H7 (cell line): Measurements from ENCODE around the gene TM2D3.

DNA sequence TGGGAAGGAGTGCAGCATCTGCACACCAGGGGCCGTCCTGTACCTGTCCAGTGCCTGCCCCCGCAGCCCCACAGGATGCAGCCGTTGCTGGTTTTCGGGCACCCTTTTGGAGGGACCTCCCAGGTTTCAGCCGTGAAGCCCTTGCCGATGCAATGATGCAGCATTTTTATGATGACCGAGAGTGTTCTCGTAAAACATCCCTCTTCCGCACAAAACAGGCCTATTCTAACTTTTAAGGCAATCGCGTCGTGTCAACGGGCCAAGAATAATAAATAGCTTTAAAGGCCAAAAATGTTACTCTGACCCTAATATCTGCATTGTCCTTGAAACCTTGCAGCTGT is 126.1 kb downstream of the LRRK1 start:
- RAMPAGE, long total RNA: no peak

DNA sequence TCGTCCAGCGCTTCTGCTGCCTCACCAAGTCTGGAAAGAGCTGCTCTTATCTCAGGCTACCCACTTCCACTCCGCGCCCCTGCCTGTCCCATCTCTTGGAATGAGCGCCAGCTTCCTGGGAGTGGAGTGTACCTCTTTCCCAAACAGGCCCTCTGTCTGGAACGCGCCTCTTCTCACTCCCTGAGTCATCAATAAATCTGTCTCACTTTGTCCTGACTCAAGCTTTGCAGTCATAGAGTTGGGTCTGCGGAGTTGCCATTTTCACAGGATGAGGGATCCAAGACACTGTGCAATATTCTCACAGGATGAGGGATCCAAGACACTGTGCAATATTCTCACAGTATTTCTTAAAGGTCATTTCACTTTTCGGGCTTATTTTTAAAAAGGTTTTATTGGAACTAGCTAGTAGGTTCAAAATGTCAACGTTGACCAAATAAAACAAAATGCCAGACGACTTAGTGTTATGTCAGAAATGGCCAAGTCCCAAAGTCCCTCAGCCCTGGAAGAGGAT is 81.2 kb downstream of the CHSY1 start:
- RAMPAGE, long total RNA: no peak

GRCh38 chr15:101184014-101184331 is 67.9 kb downstream of the CHSY1 start:
- RAMPAGE, long total RNA: no peak

DNA sequence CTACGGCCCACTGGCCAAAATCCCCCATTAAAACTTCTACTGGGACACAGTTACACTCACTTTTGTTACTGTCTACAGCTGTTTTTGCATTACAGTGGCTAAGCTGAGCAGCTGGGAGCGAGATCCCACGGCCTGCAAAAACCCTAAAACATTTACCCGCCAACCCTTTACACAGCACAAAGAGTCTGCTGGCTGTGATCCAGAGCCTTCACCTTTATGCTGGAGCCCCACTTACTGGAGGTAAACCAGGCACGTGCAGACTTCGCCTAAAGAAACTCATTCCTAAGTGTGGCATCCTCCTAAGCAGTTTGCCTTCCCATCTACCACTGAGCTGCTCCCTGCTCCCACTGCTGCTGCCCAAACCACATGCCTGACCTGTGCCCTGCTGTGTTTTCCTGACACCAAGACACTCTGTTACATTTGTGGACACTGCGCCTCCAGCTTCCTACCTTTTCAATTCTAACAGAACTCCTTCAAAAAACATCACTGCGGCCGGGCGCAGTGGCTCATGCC is 53.1 kb downstream of the CHSY1 start:
- RAMPAGE, long total RNA: no peak

GRCh38 chr15:101244858-101245858 is 6.7 kb downstream of the CHSY1 start:
- RAMPAGE, long total RNA: no peak

DNA sequence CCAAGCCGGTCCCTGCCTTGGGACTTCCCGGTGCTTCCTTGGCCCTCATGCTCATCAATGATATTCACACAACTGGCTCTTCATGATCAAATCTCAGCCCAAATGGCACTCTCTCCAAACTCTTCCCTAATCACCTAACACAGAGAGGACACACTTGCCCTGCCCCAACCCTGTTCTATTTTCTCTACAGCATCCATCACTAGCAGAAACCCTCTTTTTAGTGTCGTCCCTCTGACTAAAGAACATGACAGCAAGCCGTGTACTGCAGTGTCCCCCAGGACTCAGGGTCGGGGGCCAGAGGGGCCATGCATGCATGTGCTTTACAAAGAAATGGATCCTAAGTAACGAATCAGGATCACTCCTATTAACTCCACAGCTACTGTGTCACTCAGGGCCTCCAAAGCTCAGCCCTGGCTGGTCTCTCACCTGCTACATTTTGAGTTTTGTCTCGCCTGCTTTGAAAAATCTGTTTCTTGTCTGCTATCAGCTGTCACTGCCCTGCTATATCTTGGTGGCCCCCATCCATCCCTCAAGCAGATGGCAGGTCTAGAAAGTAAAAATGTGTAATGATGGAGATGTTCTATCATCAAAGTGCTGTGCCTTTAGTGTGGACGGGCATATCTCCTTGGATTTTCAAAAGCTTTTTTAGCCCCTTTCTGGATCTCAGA is 4.5 kb downstream of the CHSY1 start:
- RAMPAGE, long total RNA: no peak

DNA sequence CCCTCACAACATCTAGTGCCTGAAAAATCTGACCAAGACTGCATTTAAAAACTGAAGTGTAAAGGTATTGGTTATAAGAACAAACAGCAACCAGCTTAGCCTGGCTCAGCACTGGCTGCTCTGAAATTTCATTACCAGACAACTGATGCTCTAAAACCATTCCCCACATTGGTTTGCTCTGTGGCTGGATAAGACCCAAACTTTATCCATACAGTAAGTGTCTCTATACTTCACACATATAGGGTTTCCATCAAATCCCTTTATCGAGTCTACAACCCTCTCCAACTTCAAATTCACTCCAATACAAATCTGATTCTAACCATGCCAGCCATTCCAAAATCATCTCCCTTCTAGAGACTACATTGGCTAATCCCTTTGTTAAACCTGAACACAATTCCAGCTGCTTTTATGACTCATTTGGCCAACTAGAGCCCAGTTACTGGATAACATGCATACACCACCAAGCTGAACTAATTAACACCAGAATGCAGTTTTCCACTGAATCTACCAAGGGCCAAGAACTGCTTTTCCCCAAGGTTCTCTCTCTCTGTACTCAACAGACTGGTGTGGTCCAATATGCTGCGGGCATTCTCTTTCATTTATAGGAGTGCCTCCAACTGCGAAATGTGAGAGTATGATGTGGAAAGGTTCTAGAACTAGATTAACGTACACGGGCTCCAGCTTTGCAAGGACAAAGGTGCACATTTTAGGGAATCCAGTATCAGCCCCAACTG is 1.6 kb downstream of the CHSY1 start:
- RAMPAGE, long total RNA: no peak

GRCh38 chr15:101250770-101251157 is 1.1 kb downstream of the CHSY1 start:
- RAMPAGE, long total RNA: no peak

GRCh38 chr15:101252082-101252617 is 302 bp upstream of the CHSY1 start:
- RAMPAGE, long total RNA: no peak

- RAMPAGE, long total RNA: no peak
Measured at GRCh38 chr15:101268166-101269157, 8.8 kb downstream of the SELENOS start.

- RAMPAGE, long total RNA: no peak
Measured at GRCh38 chr15:101274850-101275113, 2.5 kb downstream of the SELENOS start.

- RAMPAGE, long total RNA: no peak
Measured at GRCh38 chr15:101285552-101286099, 8.3 kb upstream of the SELENOS start.

DNA sequence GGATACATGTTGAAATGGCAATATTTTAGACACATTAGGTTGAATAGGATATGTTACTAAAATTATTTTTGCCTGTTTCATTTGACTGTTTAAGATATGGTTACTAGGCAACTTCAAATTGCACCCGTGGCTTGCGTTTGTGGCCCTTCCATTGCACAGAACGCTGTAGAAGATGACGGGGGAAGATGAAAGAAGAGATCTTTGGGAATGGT is 18.7 kb upstream of the SNRPA1 start:
- RAMPAGE, long total RNA: no peak

GRCh38 chr15:101333982-101334340 is 38.9 kb upstream of the SNRPA1 start:
- RAMPAGE, long total RNA: no peak

GRCh38 chr15:101398198-101398912 is 91.2 kb downstream of the PCSK6 start:
- RAMPAGE, long total RNA: no peak

DNA sequence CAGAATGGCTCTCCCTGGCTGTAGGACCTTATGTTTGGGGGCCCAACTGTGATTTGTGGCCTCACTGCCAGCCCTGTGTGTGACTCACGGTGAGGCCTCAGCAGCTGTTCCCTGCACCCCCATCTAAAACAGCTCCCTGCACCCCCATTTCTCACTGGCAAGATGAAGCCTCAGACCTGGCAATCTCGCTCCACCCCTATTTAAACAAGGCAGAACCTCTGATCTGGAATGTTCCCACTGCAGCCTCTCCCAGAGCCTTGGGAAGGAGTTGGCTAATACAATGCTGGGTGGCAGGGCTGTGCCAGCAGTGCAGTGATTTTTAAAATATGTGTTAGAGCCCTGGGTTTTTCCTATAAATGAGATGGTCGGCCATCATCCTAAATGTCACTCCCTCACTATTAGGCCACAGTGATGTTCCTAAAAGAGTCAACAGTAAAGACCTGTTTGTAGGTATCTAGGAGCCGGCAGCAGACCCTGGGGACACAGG is 9.7 kb upstream of the PCSK6 start:
- RAMPAGE, long total RNA: no peak

DNA sequence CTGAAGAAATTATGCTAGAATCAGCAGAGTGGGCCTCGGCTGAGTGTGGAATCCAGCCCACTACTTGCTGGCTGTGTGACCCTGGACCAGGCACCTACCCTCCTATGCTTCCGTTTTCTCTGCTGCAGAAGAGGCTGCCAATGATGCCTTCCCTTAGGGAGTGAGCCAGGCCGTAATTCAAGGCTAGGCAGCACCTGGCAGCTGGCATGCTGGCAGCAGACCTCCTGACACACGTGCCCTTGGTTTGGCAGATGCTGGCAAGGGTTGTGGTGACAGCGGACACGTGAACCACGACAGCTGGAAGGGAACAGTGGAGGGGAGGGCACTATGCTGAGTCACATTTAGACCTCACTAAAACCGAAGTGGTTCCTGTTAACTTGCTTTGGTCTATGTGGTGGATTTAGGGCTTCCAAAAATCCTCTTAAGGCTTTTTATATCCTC is 10.4 kb upstream of the PCSK6 start:
- RAMPAGE, long total RNA: no peak

GRCh38 chr15:101523552-101524270 is 34.2 kb upstream of the PCSK6 start:
- RAMPAGE, long total RNA: no peak

- RAMPAGE, long total RNA: no peak
Measured at GRCh38 chr15:101527912-101528881, 38.7 kb upstream of the PCSK6 start.

DNA sequence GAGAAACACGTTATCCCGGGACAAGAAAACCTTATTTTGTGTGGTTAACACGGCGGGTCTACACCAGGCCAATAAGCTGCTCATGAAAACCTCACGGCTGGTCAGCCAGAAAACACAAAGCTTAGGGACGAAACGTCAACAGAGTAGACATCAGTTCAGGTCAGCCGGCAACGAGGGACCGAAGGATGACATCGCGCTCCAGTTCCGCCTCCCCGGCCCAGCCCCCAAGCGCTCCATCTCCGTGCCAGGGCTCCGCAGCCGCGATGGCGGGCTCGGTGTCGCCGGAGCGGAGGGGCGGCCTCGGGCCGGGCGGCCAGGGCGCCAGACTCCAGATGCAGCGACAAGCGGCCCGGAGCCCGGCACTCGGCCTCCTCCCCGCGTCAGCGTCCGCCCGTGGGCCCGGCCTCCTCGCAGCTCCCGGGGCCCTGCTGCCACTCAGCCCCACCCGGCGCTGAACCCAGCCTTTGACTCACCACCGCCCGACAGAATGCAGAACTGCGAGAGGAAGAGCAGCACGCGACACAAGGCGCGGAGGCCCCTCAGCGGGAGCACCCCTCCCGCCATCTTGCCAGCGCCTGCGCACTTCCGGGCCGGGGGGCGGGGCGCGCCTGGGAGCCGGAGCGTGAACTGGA is at the start of gene TM2D3:
TM2D3 (minus strand) TSS at position 584 of the 632 bp plus-strand sequence.
- RAMPAGE, long total RNA: start-site peak on the minus strand centred at position 579 of the sequence, 6 bp wide, 95 reads